ENCODE data around the genes NADK2 and RANBP3L.

- RAMPAGE, long total RNA = no peak
- RRBS = under 1% methylated on average over 33 of the region's 89 CpGs
These were observed at the start of gene NADK2 for GRCh38 chr5:36241726-36242649. Gene NADK2, minus strand, starts transcription at chr5:36241925.

DNA sequence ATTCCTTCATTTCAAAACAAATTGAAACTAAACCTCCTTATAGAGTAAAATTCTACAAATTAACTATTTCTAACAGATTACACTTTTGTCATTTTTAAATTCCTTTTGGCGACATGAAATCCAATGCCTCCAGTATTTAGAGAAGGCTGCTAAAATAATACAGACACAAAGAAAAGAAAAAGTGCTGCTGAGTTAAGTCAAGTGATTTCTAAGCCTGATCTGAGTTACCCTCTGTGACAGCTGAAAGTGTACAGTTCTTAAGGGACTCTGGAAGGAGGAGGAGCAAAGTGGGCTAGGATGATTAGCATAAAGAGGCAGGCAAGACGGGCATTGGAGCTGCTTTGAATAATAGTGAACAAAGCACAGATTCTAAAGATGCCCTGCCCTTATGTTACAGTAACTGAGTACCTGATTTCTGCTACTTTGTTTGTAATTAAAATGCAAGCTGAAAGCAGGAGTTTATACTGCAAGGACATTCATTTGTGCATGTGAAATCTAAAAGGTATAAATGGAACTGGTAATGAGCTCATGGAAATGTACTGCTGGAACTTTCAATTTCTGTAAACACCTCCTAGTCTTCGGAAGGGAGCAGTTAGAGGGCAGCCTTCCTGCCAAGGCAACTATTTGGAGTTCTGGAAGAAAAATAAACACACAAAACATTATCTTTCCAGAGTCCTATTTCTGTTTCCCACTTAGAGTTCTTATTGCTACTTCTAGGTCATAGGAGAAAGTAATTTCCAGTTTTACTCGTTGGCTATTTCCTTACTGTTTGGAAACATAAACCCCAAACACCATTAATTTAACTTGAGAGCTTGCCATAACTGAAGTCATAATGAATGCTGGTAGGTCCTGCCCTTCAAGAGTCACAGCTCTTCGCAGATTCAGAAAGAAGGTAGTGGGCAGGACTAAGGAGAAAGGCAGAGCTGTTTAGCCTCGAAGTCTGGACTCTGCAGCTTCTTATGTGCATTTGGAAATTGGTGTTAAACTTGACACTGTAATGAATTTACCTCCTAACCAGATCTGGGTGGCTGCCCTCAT lies at the start of gene RANBP3L:
TSS of gene RANBP3L (minus strand) at position 235 of the 1,038 bp plus-strand sequence.
- RAMPAGE, long total RNA = no peak
- RRBS = no CpG with 5 or more reads among the region's 6 CpGs

- RAMPAGE, long total RNA = no peak
- RRBS = no CpG with 5 or more reads among the region's 3 CpGs
These were observed 125.1 kb upstream of the SLC1A3 start for GRCh38 chr5:36481340-36481638.

DNA sequence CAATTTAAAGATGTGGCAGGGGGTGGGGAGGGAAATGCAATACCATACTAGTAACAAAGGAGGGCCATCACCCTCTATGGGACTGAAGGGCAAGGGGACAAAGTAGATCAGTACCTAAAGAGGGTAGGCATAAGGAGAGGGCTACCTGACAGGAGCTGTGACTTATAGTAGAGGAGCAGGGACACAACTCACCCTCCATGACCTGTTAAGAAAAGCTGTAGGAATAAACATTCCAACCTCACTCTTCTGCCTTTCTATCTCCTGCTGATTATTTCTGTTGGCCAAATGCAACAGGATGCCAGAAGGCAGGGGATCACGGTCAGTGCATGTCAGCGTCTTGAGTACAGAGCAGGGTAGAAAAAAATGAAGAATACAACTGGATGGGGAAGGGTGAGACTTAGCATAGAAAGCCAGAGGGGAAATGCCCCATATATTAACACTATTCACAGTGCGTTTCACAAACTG lies 31.3 kb upstream of the SLC1A3 start:
- RAMPAGE, long total RNA = no peak
- RRBS = no CpG with 5 or more reads among the region's 3 CpGs

DNA sequence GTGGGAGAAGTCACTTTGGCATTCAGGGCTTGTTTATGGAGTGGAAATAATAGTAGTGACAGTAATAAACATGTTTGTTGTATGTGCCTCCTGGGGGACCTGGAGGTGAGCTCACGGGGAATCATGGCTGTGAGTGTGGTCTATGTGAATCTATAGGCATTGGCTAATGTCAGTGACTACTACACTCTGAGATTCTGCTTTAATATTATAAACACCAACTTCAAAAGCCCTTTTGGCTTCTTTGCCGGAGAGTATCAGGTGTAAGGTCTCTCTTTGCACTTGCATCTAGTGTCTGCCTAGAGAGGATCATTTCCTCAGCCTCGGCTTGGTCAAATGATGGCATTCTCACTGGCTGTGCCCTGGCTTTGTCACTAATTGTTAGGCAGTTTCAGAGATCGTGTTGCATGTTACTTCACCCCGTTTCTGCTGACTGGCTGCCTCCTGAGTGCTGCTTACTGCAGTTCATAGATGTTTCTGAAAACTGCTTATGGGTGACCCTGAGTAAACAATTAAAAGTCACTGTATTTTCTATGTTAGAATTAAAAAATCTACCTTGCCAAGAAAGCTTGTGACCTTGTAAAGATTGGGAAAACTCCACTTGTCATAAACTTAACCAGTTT lies 48.7 kb downstream of the SLC1A3 start:
- RAMPAGE, long total RNA = no peak
- RRBS = no CpG with 5 or more reads among the region's 5 CpGs

GRCh38 chr5:36854761-36855077 lies 21.9 kb upstream of the NIPBL start:
- RAMPAGE, long total RNA = no peak
- RRBS = no CpG with 5 or more reads among the region's 8 CpGs

GRCh38 chr5:36966874-36967013 lies 90.2 kb downstream of the NIPBL start:
- RAMPAGE, long total RNA = no peak
- RRBS = no CpG with 5 or more reads among the region's 4 CpGs

- RAMPAGE, long total RNA = no peak
- RRBS = no CpG with 5 or more reads among the region's 13 CpGs
These were observed 109.1 kb downstream of the NIPBL start for GRCh38 chr5:36985423-36986227.

DNA sequence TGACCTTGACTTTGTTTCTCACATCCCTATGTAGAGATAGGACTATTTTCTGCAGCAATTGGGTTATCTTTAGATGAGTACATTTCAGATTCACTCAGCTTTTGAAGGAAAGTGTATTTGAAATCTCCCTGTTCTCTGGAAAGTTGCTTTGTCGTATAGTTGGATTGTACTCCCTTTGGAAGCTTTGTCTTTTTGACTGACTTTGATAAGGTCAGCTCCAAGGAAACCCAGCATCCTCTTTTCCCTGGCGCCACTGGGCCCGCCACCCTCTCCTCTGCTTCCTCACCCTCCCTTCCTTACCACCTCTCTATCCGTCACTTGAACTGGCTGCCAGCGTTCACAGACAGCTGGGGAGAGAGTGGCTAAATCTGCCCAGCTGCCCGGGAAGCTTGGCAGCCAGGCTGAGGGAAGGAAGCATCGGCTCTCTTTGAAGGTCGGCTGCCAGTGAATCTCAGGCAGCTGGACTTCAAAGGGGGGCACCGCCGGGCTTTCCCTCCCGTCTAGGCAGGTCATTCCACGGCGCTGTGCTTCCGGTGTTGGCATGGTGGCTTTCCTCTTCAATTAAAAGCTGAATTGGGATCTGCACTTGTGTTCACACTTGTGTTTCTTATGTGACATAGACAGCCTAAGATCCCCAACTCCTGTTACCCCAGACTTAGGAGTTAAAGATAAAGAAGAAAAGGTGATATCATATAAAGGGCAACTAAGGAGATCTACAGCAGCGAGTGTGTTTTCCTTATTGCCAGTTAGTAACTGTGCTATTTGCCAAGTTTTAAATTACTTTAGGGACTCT lies 174.0 kb downstream of the GDNF start:
- RAMPAGE, long total RNA = no peak
- RRBS = 23% methylated on average over 7 of the region's 15 CpGs

DNA sequence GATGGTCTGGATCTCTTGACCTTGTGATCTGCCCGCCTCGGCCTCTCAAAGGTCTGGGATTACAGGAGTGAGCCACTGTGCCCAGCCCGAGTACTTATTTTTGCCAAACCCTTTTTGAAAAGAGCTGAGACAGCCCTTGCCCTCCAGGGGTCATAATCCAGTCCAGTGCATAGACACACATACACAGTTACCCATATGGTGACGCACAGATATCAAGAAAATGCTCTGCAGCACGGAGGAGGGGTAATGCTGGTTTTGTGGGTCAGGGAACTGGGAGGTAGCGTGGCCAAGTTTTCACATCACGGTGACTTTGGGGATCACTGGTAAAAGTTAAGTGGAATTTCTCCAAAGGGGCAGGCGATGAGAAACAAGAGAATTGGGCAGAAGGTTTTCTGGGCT lies 128.4 kb downstream of the EGFLAM start:
- RAMPAGE, long total RNA = no peak
- RRBS = no CpG with 5 or more reads among the region's 8 CpGs

DNA sequence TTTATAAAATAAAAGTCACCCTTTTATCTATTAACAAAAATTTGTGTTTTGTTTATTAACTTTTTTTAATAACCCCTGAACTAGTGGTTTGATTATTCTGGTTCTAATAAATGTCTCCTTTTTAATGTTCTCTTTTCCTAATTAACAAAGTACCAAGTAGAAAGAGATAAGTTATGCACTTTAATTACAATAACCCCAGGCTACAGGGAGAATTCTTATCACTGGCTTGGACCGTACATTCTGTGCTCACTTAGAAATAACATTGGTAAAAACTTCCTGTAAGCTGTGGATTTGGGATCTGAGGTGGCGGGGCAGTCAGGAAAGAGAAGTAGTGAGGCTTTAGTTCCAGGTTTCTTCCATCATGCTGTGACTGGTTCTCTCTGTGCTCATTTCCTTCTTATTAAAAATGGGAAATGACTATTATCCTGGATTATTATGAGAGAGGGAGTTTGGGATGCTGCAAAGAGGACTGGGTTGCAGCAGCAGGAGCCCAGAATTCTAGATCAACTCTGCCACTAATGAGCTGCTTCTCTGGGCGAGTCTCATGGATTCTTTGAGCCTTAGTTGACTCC lies 142.0 kb downstream of the EGFLAM start:
- RAMPAGE, long total RNA = no peak
- RRBS = no CpG with 5 or more reads among the region's 3 CpGs

- RAMPAGE, long total RNA = no peak
- RRBS = 27% methylated on average over 5 of the region's 21 CpGs
These were observed 89.1 kb downstream of the LIFR start for GRCh38 chr5:38467249-38467939.

- RAMPAGE, long total RNA = no peak
- RRBS = no CpG with 5 or more reads among the region's 6 CpGs
These were observed 21.2 kb downstream of the LIFR start for GRCh38 chr5:38534991-38535808.

GRCh38 chr5:38594882-38595739 lies 38.7 kb upstream of the LIFR start:
- RAMPAGE, long total RNA = no peak
- RRBS = no CpG with 5 or more reads among the region's 7 CpGs

DNA sequence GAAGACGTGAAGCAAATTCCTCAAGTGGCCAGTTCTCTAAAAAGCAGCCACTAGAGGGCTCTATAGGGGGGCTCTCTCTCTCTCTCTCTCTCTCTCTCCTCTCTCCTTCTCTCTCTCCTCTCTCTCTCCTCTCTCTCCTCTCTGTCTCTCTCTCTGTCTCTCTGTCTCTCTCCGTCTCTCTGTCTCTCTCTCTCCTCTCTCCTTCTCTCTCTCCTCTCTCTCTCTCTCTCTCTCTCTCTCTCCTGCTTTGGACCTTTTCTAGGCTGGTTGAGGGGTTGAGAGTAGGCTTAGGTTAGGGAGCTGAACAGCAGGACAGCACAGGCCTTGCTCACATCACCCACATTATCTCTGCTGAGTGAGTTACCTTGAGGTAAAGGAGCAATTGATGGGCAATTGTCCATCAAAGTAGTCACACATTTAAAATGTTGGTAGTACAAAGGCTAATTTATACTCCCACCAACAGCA lies 13.8 kb upstream of the OSMR start:
- RAMPAGE, long total RNA = no peak
- RRBS = no CpG with 5 or more reads among the region's 2 CpGs

- RAMPAGE, long total RNA = no peak
- RRBS = no CpG with 5 or more reads among the region's 5 CpGs
These were observed 47.0 kb downstream of the OSMR start for GRCh38 chr5:38892602-38893445.

DNA sequence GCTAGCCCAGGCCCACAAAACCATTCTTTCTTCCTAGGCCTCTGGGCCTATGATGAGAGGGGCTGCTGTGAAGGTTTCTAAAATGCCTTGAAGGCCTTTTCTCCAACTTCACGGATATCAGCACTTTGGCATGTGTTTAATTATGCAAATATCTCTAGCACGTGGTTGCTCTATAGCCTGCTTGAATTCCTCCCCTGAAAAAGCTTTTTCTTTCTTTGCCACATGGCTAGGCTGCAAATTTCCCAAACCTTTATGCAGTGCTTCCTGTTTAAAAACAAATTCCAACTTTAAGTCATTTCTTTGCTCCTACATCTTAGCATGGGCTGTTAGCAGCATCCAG lies 7.9 kb downstream of the RICTOR start:
- RAMPAGE, long total RNA = no peak
- RRBS = no CpG with 5 or more reads among the region's 2 CpGs

DNA sequence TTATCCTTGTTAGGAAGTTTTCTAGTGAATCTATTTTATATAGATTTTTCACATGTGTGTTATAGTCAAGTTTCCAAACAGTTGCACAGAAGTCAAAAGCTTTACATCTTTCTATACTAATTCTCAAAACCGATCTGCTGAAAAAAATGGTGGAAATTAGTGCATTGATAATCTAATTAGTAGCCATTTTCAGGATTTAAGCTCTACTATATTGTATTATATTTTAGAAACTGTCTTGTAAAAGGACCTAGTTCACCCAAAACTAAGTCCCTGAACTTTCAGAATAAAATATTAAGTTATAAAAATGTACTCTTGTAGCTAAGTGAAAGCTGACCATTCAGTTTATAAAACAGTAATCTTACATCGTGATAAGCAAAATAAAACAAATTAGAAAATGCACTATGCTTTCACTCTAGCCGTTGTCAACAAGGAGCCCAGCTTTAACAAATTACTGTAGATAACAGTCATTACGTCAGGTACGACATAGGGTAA lies 1.5 kb downstream of the RICTOR start:
- RAMPAGE, long total RNA = no peak
- RRBS = no CpG with 5 or more reads among the region's 5 CpGs

DNA sequence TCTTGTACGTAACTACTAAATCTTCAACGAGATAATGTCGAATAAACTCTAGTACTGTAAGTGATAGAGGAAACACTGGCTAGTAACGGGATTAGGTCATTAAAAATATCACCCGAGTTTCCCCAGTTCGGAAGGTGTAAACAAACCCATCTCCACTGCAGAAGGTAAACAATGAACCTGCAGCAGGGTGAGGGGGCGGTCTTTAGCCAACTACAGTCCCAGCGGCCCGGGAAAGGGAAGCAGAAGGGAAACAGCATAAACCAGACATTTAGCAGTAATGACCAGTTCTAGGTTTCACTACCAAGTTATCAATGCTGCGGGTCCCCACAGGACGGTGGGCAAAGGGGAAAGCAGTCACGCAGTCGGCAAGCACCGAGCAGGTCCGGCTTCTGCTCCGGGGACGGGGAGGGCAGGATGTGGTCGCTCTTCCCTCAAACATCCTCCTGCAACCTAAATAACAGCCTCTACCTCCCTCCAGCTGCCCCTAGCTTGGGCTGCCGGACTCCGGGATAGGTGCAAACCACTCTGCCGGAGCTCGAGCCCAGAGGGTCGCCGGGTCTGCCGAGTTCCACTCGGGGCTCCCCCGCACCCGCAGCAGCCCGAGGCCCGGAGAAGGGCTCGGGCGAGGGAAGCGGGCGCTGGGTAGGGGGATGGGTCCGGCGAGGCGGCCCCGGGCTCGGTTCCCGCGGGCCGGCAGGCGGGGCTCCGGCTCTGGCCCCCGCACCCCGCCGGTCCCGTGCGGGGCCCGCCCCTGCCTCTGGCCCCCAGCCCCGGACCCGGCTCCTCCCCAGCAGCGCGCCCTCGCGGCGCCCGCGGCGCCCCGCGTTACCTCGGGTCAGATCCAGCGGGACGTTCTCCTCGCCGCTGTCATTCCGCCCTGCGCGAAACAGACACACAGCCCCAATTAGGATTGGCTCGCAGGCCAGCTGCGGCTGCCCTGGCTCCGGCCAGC lies 641 bp downstream of the RICTOR start:
- RAMPAGE, long total RNA = no peak
- RRBS = 2% methylated on average over 21 of the region's 73 CpGs

DNA sequence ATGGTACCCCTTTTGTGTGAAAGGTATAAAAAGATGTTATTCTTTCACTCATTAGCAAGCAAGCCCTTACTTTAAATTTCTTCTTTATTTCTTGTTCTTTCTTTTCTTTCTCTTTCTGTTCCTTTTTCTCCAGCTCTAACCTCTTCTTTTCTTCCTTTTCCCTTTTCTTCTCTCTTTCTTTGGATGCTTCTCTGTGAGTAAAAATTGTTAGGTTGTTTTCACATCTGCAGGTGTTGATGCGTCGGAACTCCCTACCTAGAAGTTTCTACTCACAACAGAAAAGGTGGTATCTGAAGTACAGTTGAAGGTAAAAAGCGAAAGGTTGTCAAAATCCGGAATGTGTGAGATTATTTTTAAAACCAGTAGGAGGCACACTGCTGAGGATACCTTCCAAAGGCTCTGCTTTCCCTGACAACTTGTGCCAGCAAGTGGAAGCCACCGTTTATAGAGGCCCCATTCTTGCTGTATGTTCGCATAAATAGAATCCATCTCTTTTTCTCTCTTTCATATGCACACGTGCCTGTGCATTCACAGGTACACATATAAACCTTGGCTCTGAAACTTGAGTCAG lies 63.4 kb upstream of the RICTOR start:
- RAMPAGE, long total RNA = no peak
- RRBS = no CpG with 5 or more reads among the region's 7 CpGs